ENCODE measurements around the gene IL17RE.

DNA sequence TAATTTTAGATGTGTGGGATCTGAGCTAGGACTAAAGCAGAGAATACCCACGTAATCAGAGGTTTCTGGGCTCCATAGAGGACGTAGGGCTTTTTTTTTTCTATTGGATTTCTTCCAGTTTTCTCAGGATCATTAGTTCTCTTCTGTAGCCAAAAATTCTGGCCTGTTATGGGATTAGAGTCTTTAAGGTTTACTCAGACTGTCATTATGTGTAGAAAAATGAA is 1.8 kb downstream of the SETD5 start:
- RAMPAGE, total RNA = no peak

- RAMPAGE, total RNA = no peak
Observed at GRCh38 chr3:9458086-9459461, 61.2 kb downstream of the SETD5 start.

GRCh38 chr3:9476758-9477302 is 76.8 kb downstream of the LHFPL4 start:
- RAMPAGE, total RNA = no peak

DNA sequence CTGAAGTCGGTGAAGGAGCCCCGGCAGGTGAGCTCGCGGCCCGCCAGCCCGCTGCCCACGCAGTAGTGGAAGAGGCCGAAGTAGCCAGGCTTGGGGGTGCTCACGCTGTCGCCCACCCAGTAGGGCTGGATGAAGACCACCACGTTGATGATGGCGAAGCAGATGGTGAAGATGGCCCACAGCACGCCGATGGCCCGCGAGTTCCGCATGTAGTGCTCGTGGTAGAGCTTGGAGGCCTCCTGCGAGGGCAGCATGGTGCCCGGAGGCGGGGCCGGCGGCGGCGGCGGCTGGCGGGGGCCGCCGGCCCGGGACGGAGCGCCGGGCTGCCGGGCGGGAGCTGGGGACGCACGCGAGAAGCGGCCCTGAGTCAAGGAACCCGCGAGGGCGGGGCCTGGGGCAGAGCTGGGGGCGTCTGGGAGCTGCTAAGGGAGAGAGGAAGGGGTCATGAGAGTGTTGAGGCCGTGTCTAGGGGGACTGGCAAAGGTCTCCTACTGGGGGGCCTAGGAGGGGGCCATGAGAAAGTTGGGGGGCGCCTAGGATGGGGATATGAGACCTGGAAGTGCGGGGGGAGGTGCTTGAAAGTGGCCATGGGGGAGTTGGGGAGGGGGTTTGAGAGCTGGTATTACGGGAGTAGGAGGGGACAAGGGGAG is 1.1 kb downstream of the LHFPL4 start:
- RAMPAGE, total RNA = no peak

DNA sequence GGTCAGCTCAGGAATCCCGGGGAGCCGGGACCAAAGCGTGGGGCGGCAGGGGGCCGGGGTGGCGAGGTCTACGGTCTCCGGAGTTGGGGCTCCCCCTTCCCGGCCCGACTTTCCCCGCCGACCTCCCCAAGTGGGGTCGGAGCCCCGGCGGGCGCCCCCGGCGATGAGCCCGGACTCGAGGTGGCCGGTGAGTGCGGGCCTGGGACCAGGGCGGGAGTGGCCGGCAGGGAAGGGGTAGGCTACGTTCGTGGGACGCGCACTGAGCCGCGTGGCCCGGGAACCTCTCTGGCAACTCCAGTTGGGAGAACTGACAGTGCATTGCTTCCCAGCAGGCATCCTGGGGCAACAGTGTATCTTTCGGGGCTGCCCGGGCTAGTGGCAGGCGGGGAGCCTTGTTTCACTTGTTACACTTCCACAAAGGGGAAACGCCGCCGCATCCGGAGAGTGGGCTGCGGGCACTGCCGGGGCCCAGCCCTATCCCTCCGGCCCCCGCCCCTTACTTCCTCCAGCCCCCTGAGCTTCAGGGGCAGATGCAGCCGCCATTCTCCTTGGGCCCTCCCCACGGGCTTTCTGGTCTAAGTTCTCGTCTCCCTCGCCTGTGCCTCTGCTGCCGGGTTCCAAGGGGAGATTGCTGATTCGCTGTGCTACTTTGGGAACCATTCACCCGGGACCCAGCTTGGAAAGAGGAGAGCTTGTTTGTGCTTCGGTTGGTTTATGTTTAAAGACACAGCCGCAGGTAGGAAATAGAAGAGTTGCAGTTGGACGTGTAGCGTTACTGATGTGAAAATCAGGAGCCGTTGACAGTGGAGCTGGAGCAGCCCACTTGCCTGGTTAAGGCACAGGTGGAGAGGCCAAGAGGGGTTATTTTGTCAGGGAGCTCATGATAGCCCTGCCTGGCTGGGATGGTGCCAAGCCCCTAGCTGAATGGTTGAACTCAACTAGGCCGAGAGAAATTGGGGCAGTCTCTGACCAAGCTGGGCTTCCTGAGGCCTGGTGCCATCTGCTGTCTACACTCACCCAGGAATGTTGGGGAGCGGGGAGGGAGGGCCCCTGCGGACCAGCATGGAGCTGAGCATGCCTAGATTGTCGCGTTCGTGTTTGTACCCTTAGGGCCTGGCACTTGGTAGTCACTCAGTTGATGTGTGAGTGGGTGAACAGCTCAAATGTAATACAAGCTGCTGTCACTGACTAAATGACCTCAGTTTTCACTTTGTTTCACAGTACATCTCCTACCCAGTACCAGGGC is 840 bp downstream of the BRPF1 start:
- RAMPAGE, total RNA = no peak

- RAMPAGE, total RNA = no peak
Observed at GRCh38 chr3:9739457-9739949, 8.0 kb downstream of the BRPF1 start.

DNA sequence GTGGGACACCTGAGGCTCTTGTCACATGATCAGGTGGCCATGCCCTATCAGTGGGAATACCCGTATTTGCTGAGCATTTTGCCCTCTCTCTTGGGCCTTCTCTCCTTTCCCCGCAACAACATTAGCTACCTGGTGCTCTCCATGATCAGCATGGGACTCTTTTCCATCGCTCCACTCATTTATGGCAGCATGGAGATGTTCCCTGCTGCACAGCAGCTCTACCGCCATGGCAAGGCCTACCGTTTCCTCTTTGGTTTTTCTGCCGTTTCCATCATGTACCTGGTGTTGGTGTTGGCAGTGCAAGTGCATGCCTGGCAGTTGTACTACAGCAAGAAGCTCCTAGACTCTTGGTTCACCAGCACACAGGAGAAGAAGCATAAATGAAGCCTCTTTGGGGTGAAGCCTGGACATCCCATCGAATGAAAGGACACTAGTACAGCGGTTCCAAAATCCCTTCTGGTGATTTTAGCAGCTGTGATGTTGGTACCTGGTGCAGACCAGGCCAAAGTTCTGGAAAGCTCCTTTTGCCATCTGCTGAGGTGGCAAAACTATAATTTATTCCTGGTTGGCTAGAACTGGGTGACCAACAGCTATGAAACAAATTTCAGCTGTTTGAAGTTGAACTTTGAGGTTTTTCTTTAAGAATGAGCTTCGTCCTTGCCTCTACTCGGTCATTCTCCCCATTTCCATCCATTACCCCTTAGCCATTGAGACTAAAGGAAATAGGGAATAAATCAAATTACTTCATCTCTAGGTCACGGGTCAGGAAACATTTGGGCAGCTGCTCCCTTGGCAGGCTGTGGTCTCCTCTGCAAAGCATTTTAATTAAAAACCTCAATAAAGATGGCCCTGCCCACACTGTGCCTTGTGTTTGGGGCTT is 2.8 kb downstream of the JAGN1 start:
- RAMPAGE, total RNA = no peak

GRCh38 chr3:9902232-9903281 is at the start of gene IL17RE:
IL17RE (plus strand) TSS chr3:9902848.
- RAMPAGE, total RNA = start-site peak on the plus strand at chr3:9902848-9902878, 65 and 45 reads in 2 replicates

- RAMPAGE, total RNA = no peak
Observed at GRCh38 chr3:9917752-9918402, 979 bp downstream of the IL17RC start.

DNA sequence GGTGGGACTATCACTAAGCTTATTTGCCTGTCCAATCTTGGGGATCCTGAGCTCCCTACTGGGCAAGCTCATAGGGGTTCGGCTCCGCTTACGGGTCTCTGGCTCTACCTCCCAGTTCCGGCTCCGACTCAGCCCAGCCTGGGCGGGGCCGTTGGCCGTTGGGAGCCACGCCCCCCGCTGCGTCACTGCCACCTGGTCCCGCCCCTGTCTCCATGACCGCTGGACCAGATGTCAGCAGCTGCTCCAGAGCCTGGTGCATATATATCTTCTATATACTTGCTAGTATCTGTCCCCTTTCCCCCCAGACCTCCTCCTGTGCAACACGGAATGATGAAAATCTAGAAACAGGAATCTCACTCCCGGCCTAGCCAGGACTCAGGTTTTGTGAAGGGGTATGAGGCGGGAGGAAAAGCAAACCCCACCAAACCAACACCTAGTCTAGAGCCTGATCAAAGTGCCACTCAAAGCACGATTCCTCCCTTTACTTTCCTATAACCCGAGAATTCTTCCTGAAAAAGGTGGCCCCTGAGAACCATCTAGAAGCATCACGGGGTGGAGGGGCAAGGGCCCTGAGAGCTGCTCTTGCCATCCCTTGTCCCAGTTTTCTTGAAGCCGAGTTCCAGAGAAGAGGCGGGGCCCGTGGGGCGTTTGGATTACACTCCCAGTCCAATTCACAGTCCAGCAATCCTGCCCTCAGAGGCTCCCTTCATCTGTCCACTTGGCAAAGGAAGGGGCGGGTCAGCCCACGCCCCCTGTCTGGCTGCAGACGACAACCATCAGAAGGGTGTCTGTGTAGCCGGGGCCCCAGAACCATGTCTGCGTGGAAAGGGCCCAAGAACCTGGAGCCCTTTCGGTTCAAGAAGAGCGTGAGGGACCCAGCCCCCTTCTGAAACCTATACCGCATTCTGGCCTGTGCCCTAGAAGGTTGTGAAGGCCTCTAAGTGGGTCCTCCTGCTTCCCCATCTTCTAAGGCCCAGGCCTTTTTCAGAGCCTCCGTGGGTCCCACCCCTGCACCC is 16.9 kb upstream of the FANCD2 start:
- RAMPAGE, total RNA = no peak

DNA sequence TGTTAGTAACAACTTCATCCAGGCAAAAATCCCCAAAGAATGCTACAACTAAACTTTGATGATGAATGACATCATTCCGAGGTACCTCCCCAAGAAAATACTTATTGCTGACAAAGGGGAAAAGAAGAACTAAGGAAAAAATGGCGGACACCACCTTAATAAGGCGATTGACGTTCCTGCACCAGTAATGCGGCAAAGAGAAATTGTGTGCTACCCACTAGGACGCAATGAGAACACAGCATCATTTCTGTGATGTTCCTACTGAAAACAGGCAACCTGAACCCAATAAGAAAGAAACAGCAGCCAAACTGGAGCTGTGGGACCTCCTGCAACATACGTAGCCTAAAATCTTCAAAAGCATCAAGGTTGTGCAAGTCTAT is 78.1 kb upstream of the SLC6A11 start:
- RAMPAGE, total RNA = no peak

DNA sequence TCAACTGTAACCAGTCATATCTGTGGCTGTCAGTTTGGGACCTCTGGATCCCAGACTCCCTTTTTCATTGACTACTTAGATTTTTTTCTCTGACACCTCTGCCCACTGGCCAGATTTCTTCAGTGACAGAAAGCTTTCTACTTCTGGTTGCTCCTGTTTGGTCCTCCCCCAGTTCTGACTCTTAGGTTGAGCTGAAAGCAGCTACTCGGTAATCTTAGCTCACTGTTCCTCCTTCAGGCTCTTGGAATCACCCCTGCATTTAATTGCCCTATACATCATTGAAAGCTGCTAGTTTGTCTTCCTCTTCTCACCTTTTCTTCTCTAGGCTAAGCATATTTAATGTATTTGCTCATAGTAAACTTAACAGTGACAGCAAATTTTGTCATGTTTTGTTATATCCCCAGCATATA is 1.0 kb downstream of the ATG7 start:
- RAMPAGE, total RNA = no peak

DNA sequence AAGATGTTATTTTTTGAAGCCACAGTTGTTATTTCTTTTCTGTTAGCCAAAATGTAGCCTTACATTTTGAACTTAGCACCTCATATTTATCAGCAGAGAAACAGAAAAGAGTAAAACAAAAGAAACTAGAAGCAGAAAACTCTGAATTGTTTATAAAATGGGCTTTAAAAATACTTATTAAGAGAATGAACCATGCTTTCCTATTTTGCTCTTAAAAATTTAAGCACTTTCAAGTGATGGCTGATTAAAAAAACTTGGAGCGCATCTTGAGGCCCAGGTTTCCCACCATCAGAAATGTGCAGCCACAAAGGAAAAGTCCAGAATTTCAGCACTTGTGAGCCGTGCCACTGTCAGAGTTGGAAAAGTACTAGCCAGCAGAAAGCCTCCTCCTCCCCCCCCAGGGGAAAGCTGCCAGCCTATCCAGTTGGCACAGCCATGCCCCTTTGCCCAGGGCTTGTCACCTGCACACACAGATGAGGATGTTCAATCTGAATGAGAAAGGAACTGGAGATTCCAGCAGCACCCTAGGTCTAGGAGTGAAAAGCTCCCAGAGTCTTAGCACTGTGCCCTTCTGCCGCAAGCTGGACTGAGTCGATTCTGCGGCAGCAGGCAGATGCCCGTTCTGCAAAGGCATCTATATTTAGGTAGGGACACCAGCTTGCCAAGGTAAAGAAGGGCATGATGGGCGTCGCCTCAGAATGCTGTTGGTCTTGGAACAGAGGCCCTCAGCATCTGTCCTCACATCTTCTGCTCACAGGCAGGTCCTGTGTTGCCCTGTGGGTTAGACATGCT is 109.8 kb downstream of the VGLL4 start:
- RAMPAGE, total RNA = no peak

- RAMPAGE, total RNA = no peak
Observed at GRCh38 chr3:11556154-11556824, 87.4 kb downstream of the VGLL4 start.

GRCh38 chr3:11600346-11601115 is 43.2 kb downstream of the VGLL4 start:
- RAMPAGE, total RNA = no peak

DNA sequence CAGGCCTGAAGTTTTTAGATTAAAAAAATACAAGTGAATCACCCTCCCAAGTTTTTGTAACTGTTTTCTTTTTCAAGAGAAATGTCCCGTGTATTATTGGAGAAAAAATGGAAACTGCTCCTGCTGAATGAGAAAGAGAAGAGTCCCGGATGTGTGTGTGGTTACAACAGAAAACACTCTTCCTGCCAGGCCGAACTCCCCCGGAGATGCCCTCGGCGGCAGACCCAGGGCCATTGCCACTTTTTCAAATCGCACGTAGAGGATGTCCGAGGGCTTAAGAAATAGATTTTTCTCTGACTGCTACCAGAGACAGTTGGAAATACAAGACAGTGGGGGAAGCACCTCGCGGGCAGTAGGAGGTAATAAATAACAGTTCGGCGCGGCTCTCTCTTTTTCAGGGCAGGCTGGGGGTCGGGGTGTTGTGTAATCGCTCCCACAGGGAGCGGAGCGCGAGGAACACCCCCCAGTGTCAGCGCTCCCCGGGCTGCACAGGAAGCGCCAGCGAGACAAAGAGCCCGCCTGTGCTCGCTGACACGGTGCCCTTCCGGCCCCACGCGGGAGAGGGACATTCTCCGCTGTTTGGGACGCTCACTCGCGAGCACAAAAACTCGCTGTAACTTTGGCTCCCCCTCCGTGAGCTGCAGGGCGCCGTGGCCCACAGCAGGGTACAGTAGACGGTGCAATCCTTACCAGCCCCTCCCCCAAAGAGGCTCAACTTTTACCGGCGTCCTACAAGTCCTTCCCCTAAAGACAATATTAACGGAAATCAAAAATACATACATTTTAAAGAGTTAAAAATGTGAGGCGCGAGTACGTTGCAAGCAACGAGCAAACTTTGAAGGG is 1.1 kb downstream of the VGLL4 start:
- RAMPAGE, total RNA = no peak

GRCh38 chr3:11647401-11648031 is 3.8 kb upstream of the VGLL4 start:
- RAMPAGE, total RNA = no peak

- RAMPAGE, total RNA = no peak
Observed at GRCh38 chr3:11718300-11718931, 74.7 kb upstream of the VGLL4 start.

- RAMPAGE, total RNA = no peak
Observed at GRCh38 chr3:11911218-11911661, 64.6 kb upstream of the TAMM41 start.

DNA sequence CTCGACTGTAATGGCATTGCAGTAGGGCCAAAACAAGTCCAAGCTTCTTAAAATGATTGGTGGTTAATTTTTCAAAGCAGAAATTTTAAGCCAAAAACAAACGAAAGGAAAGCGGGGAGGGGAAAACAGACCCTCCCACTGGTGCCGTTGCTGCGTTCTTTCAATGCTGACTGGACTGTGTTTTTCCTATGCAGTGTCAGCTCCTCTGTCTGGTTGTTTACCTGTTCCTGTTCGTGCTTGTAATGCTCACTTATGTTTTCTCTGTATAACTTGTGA is 24.6 kb upstream of the TIMP4 start:
- RAMPAGE, total RNA = no peak